ENCODE data around the genes ZNF618 and ORM1.

- PRO-cap, 2 experiments: no peak in any of the 2 experiments
Observed at GRCh38 chr9:113291690-113292337, 11.4 kb downstream of the RNF183 start.

- PRO-cap, 2 experiments: no peak in any of the 2 experiments
Observed at GRCh38 chr9:113315557-113316489, 12.6 kb upstream of the RNF183 start.

- PRO-cap, 2 experiments: no peak in any of the 2 experiments
Observed at GRCh38 chr9:113341597-113342251, 1.6 kb upstream of the WDR31 start.

DNA sequence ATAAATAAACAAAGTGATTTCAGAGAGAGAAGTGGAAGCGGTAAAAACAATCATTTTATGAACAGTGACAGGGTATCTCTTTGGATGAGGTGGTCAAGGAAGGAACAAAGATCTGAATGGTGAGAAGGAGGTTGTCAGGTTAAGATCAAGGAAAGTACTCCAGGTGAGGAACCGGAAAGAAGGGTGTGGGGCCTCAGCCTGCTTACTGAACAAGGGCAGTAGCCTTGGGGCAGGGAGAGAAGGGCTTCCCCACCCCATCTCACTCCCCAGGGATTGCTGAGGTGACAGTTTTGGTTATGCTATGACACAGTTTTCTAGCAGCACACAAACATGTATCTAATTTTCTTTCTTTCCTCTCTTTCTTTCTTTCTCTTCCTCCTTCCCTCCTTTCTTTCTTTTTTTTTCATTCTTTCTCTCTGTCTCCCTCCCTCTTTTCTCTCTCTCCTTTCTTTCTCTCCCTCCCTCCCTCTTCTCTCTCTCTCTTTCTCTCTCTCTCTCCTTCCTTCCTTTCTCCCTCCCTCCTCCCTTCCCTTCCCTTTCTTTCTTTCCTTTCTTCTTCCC lies 4.1 kb upstream of the HDHD3 start:
- PRO-cap, 2 experiments: no peak in any of the 2 experiments

- PRO-cap, 2 experiments: no peak in any of the 2 experiments
Observed at GRCh38 chr9:113455109-113455708, 8.3 kb upstream of the RGS3 start.

GRCh38 chr9:113463952-113464475 lies 487 bp downstream of the RGS3 start:
- PRO-cap, 2 experiments: peak in 1 of 2 experiments; most common plus-strand start chr9:113464255 (in 1); most common minus-strand start chr9:113464108 (in 1)

DNA sequence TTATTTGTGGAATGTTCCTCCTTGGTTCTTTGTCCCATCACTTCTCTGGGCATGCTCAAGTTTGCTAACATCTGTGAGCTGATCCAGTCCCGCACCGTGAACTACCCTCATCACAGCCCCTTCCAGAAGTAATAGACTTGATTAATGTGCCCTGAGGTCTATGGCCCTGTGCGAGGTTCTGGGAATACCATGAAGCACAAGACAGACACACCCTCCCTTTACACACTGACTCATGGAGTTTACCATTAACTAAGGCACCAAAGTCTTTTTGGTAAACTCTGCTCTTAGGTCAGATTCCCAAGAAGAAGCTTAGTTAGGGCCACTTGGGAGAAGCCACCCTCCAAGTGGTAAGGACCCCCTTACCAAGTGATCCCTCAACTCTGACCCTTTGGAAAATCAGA lies 56.2 kb downstream of the RGS3 start:
- PRO-cap, 2 experiments: no peak in any of the 2 experiments

- PRO-cap, 2 experiments: no peak in any of the 2 experiments
Observed at GRCh38 chr9:113520207-113520802, 56.8 kb downstream of the RGS3 start.

- PRO-cap, 2 experiments: no peak in any of the 2 experiments
Observed at GRCh38 chr9:113558953-113559700, 95.6 kb downstream of the RGS3 start.

- PRO-cap, 2 experiments: peak in 2 of 2 experiments; most common plus-strand start chr9:113594129 (in 1); most common minus-strand start chr9:113593861 (in 1)
Observed at GRCh38 chr9:113593703-113594877, 130.6 kb downstream of the RGS3 start.

GRCh38 chr9:113875630-113876635 lies at the start of gene ZNF618:
Gene ZNF618 (plus strand): TSS chr9:113876309.
- PRO-cap, 2 experiments: peak in 1 of 2 experiments; most common plus-strand start chr9:113876320 (in 1); most common minus-strand start chr9:113876024 (in 1)

DNA sequence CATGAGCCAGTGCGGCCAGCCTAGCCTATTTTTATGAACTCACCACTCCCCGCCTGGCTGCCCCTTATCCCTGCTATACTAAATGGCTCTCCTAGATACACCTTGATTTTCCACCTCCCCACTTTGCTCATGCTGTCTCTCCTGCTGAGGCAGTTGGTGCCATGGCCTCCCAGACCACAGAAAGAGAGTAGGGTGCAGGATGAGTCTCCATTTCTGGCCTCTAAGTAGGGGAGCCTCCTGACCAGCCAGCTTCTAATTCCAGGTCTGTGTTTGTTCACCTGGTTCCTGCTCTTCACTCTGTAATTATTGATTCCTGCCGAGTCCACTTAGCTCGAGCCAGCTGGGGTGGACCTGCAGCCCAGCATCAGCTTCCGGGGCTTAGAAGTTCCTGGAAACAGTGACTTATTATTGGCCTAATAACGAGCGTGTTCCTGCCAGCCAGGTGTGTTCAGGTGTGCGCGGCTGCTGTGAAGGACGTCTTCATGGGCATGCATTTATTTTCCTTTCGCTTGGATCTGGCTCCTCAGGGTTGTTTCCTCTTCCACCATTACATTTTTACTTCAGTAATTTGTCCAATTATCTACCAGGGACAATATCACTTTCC lies 34.1 kb downstream of the ZNF618 start:
- PRO-cap, 2 experiments: peak in 1 of 2 experiments; most common plus-strand start position 445 of the sequence (in 1); most common minus-strand start position 301 of the sequence (in 1)

GRCh38 chr9:114074459-114075190 lies 3.5 kb downstream of the AMBP start:
- PRO-cap, 2 experiments: no peak in any of the 2 experiments

DNA sequence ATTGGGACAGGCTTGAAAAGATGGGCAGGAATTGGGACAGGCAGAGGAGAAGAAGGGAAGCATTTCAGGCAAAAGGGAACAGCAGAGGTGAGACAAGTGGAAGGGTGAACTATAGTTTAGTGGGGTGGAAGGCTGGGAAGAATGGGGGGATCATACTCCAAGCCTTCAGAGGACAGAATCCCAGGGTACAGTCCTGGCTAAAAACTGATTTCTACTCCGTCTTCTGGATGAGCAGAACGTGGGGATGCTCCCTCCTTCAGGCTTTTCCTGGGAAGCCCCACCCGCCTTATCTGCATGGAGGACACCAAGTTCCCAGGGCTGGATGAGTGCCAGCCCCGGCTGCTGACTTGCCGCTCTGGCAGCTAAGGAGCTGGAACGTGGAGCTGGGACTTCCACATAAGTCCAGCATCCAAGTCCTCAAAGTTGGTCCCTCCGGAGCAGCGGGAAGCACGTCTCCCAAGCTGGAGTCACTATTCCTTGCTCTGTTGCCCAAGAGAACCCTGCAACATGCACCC lies 14.0 kb upstream of the KIF12 start:
- PRO-cap, 2 experiments: no peak in any of the 2 experiments

GRCh38 chr9:114249618-114250775 lies 72.9 kb upstream of the ORM1 start:
- PRO-cap, 2 experiments: no peak in any of the 2 experiments

DNA sequence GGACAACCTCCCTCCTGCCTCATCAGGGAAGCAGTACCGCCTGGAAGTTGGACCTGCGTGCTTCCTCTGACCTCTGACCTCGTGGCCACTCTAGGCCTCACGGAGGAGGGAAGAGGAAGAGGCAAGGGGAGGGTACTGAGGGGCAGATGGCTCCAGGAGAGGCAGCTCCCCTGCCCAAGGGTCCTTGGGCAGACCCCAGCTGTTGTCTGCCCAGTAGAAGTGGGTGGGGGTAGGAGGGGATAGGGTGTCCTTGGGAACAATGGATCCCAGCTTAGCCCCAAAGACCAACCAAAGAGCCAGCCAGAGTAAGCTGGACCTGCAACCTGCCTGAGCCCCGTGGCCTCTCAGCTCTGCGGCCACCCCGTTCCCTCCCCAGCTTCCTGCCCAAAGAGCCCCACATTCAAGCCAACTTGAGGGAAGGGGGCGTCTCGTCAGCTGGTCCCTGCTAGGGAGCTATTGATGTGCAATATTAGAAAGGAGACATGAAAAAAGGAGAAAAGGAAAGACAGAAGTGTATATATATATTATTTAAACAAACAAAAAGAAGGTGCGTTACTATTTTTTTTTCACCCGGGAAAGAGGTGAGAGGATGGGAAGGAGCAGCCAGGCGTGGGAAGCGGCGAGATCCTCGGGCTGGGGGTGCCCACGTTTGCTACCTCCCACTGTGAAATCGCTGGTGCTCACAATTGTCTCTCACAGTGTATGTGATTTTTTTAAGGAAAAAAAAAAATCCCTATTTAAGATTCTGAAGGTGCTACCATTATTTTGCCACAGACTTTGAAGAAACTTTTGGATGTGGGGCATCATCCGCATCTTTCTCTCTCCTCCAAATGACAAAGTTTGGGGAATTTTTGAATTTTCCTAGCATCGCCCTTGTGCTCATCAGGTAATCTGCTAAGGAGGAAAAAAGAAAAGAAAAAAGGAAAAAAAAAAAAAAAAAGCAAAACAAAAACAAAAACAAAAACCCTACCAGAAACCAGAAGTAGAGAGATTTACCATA lies 12.0 kb upstream of the ORM1 start:
- PRO-cap, 2 experiments: no peak in any of the 2 experiments

DNA sequence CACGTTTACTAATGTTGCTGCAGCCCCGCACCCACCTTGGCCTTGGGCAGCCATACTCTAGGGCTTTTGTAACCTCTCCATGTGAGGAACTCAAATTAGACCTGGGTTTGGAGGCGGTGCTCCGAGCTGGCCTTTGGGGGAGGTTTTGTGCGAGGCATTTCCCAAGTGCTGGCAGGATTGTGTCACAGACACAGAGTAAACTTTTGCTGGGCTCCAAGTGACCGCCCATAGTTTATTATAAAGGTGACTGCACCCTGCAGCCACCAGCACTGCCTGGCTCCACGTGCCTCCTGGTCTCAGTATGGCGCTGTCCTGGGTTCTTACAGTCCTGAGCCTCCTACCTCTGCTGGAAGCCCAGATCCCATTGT lies at the start of gene ORM1:
Gene ORM1 (plus strand): TSS at position 266 of the 368 bp plus-strand sequence.
- PRO-cap, 2 experiments: no peak in any of the 2 experiments

- PRO-cap, 2 experiments: no peak in any of the 2 experiments
Observed at GRCh38 chr9:114344654-114345151, 15.0 kb downstream of the ORM2 start.

DNA sequence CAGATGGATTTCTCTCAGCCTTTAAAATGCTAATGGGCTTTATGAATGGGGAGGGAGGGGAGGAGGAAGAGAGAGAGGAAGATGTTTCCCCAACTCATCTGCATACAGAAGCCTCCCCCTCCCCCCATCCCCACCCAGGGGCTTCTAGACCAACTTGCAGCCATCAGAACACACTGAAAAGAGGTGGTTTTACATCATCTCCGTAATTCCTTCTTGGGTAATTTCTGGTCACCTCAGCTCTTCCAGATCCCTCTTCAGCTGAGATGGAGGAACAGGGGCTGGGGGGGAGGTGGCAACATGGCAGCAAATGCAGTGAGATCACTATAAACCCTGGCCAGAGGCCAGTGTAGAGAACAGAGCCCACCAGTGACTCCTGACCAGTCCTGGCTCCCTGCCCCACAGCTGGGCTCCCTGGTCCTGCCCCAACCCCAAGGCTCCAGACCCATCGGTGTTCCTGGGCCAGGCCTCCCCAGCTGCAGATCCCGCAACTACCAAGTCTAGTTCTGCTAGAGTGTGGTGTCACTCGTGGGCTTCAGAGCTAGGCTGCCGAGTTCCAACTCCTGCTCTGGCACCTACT lies 17.0 kb downstream of the AKNA start:
- PRO-cap, 2 experiments: no peak in any of the 2 experiments

GRCh38 chr9:114382629-114383364 lies 5.0 kb downstream of the AKNA start:
- PRO-cap, 2 experiments: no peak in any of the 2 experiments

All from Metastatic Liver Carcinoma in the Lung (tissue), 2 donors.